Mesenchymal stem cell of adipose (primary cell): ENCODE results near the genes ADCY4, GZMB and AP4S1.

- CAGE, long polyA plus RNA: no peak
These were observed at the start of gene ADCY4 for GRCh38 chr14:24334414-24335344. TSS of gene ADCY4 (minus strand) at chr14:24335071.

DNA sequence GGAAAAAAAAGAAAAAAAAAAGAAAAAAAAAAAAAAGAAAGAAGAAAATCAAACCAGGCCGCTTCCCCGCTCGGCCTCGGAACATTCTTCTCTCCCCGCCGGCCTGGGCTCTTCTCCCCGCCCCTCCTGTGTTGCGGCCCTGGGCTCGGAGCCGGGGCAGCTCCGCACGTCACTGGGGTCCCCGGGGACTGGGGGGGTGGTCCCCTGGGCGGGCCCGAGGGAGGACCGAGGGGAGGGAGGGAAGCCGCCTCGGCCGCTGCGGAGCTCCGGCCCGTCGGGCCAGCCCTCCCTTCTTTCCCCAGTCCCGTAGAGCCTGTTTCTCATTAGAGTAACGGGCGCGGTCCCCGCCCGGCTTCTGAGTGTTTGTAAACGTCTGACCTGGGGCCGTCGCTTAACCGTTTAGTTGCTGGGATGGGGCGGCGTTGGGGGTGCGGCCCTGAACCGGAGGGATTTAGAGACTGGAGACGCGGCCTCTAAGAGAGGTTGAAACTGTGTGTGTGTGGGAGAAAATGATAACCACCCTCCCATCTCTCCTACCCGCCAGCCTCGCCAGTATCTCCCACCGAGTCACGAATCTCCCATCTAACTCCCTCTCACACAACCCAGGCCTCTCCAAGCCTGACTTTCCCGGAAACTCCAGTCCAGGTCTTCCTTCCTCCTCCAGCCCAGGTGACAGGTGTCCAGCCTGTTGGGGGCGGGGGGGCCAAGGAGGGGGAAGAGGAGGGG, 1.3 kb upstream of the NFATC4 start:
- CAGE, long polyA plus RNA: no peak

DNA sequence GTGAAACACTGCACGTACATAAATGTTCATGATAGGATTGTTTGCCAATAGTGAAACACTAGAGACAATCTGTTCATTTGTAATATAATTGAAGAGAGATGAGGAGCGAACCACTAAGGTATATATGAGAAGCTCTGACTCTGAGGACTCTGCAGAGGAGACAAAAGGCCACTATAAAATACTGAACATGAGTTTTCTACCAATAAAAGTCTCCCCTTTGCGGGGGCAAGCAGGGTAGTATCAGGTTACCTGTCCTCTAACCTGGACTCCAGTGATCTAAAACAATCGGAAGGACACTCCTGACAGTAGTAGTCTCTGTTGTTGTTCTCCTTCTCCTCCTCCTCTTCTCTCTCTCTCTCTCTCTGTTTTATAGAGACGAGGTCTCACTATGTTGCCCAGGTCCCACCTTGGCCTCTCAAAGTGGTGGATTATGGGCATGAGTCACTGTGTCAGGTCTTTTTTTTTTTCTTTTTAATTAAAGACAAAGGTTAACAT, 6.1 kb upstream of the NYNRIN start:
- CAGE, long polyA plus RNA: no peak

GRCh38 chr14:24458592-24458911, 16.0 kb upstream of the SDR39U1 start:
- CAGE, long polyA plus RNA: no peak

DNA sequence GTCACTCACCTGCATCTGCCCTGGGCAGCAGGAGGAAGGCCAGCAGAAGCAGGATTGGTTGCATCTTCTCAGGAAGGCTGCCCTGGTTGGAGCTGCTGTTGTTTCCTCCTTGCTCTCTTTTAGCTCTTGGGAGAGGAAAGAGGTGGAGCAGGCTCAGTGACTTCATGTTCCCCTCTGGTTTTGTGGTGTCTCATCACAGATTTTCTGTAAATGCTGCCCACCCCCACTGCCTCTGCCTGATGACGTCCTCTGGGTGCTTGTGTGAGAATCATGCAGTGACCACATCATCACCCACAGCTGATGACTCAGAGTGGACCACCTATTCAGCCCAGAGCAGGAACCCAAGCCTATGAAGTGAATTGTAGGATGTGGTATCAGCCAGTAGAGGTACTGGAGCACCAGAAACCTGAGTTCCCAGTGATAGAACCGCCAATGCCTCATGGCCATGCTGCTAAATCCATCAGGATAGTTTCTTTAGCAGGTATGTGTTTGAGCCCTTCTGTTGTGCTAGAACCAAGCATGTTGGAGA, at the start of gene GZMB:
GZMB (minus strand) TSS at position 94 of the 529 bp plus-strand sequence.
- CAGE, long polyA plus RNA: no peak

DNA sequence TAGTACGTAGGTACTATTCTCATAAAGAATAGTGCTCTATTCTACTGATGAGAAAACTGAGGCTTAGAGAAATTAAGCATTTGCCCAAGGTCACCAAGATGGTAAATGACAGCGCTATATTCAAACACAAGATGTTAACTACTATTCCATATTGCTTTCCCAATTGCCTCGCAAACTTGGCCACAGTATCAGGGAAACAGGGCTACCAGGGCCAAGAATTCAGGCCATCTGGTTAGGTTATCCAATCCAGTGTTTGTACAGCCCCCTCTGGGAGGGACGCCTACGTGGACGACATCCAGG, 183.0 kb upstream of the GZMB start:
- CAGE, long polyA plus RNA: no peak

- CAGE, long polyA plus RNA: no peak
These were observed 40.3 kb downstream of the STXBP6 start for GRCh38 chr14:25009426-25010337.

DNA sequence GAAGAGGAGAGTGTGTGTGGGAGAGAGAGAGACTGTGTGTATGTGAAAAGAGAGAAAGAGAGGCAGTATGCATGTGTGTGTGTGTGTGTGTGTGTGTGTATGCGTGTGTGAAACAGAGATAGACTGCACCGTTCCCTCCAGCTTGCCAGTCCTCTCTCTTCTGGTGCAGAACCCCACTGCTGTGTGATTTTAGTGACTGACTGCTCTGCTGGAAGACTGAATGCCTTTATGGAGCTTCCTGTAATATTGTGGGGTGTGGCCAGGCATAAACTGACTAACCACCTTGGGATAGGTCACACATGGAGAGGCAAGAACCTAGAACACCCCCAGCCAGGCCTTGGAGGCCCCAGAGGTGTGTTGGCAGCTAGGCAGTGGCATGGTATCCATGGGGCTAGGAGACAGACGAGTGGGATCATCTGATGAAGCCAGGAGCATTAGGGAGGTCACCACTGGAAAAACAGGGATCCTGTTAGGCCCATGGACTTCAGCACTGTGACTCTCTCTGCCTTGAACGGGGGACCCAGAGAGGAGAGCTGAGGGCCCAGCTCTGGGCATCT, 46.1 kb upstream of the STXBP6 start:
- CAGE, long polyA plus RNA: no peak

DNA sequence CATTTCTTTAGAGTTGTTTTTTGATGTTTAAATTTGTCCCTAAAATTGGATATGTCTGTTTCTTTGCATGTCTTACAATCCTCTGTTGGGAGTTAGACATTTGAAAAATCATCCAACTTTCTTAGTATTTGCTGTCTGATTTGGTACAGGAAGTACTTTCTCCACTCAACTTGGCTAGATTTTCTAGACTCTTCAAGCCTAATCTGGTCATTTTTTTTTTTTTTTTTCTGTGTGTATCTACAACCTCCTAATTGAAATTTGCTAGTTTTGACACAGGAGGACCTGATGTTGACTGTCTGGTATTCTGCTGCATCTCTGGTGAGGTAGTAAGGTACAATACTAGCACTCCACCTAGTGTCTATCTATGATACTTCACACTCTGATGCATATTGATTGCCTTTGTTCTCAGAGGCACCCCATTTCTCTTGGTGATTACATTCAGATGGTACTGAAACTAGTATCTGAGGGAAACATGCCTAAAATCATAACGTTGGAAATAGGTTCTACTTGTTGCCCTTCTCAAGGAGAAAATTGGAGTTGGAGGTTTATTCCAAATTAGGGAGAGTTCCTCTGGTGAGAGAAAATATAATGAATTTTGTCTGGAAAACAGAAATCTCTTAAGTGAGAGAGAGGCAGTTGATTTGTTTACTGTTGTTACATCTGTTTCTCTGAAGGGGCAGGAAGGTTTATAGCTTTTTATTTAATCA, 930.5 kb upstream of the NOVA1 start:
- CAGE, long polyA plus RNA: no peak

DNA sequence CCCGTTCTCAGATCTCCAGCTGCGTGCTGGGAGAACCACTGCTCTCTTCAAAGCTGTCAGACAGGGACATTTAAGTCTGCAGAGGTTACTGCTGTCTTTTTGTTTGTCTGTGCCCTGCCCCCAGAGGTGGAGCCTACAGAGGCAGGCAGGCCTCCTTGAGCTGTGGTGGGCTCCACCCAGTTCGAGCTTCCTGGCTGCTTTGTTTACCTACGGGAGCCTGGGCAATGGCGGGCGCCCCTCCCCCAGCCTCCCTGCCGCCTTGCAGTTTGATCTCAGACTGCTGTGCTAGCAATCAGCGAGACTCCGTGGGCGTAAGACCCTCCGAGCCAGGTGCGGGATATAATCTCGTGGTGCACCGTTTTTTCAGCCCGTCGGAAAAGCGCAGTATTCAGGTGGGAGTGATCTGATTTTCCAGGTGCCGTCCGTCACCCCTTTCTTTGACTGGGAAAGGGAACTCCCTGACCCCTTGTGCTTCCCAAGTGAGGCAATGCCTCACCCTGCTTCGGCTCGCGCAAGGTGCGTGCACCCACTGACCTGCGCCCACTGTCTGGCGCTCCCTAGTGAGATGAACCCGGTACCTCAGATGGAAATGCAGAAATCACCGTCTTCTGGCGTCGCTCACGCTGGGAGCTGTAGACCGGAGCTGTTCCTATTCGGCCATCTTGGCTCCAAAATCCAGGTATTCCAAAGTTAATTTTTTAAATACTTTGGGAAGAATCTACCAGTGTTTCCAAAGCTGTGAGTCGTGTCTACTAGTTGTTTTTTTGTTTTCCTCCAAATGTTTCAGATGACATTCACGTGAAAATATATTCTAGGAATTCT, 448.5 kb upstream of the FOXG1 start:
- CAGE, long polyA plus RNA: no peak

- CAGE, long polyA plus RNA: no peak
These were observed 470.1 kb downstream of the FOXG1 start for GRCh38 chr14:29236624-29237243.

DNA sequence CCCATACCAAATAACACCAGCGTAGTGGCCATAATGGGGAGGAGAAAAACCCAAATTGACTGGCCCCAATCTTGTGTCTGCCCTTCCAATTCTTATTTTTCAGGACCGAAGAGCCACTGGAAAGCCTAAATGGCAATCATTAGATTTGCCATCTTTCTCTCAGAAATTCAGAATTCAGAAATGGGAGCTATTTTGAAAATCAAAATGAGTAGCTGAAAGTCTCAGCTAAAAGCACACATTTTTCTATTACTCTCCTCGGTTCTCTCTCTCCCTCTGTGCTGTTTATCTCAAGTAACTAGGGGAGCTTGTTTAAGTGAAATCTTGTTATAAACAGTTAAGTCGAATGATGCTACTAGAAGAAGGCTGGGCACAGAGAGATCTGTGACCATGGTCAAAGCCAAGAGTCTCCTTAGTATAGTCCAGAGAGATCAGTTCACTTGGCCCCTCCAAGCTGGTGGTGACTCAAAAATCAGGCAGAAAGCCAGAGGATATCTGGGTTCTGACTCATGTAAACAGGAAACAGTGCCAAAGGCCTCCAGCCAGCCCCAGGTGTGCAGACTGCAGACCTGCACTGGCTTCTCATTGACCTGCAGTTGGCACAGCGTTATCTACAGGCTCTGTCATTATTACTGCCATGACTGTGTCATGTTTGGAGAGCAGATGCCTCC, 295.5 kb upstream of the PRKD1 start:
- CAGE, long polyA plus RNA: no peak

GRCh38 chr14:30559559-30560148, 696 bp downstream of the G2E3 start:
- CAGE, long polyA plus RNA: no peak

DNA sequence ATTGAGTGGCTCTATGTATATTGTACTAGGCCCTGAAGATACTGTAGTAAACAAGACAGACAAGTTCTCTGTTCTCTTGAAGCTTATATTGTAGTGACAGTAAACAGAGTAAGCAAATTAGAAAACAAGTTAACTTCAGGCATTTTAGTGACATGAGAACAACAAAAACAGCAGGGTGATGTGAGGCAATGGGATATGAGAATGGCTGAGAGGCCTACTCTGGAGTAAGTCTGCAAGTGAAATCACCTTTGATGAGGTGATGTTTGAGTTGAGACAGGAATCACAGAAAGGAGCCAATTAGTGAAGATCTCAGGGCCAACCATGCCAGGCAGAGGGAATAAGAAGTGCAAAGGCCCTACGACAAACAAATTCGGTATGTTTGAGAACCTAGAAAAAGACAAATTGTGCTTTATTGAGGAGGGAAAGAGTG, 54.2 kb downstream of the SCFD1 start:
- CAGE, long polyA plus RNA: no peak

DNA sequence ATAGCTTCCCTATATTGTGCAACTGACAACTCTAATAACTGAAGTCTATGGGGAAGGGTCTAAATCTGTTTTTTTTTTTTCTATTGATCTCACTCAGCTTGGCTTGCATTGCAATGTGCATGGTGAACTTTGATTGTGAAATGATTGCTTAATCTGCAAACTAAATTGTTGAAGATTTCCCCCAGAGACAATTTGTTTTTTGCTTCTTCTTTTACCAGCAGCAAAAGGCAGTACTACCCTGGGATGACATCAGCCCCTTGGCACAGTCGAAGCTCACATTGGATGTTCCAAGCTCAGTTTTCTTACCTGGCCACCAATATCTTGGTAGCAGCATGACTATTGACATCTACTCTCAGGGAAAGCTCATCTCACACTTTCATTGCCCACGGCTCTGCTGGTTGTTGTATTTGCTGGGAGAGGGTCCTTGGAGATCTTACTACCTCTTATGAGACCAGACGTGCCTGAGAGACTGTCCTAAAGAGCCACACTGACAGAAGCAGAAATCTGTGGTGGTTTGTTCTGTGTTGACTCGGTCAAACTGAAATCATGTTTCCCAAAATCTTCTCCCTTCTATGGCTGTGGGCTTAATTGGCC, 25.4 kb upstream of the COCH start:
- CAGE, long polyA plus RNA: no peak

DNA sequence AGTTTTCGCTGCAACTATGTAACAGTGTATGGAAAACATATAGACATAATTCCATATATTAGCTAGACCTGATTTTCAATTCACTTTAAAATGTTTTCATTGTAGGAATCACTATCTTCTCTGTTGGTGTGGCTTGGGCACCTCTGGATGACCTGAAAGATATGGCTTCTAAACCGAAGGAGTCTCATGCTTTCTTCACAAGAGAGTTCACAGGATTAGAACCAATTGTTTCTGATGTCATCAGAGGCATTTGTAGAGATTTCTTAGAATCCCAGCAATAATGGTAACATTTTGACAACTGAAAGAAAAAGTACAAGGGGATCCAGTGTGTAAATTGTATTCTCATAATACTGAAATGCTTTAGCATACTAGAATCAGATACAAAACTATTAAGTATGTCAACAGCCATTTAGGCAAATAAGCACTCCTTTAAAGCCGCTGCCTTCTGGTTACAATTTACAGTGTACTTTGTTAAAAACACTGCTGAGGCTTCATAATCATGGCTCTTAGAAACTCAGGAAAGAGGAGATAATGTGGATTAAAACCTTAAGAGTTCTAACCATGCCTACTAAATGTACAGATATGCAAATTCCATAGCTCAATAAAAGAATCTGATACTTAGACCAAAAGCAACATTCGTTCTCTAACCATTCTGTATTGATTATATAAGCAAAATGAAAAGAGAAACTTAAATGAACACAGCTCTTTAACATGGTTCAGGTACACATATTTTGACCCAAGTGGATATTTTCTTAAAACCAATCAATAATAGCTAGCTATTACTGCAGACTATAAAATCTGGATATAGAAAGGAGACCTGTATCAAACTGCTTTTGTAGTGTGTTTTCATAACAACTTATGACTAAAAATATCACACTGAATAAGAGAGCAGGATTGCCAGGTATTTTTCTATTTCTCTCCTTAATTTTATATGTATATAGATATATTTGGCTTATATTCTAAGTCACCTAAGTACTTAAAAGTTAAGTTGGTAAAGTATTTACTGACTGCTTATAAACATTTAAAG, 15.5 kb downstream of the COCH start:
- CAGE, long polyA plus RNA: no peak

DNA sequence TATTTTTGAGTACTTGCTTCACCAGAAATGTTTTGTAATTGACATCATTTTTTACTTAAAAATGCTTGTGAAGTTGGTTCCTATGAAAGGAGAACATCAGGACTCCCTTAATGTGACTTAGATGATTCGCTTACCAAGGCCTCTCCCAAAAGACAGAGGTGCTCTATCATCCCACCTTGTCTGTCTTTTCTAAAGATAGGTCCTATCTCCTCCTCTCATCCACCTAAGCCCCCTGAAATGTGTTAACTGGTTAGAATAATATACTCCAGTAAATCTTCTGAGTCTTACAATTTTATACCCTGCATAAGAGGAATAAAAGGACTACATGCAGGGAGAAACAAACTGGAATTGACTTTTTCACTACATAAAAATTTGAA, 16.8 kb downstream of the COCH start:
- CAGE, long polyA plus RNA: no peak

GRCh38 chr14:30893239-30893730, 18.9 kb downstream of the COCH start:
- CAGE, long polyA plus RNA: no peak

DNA sequence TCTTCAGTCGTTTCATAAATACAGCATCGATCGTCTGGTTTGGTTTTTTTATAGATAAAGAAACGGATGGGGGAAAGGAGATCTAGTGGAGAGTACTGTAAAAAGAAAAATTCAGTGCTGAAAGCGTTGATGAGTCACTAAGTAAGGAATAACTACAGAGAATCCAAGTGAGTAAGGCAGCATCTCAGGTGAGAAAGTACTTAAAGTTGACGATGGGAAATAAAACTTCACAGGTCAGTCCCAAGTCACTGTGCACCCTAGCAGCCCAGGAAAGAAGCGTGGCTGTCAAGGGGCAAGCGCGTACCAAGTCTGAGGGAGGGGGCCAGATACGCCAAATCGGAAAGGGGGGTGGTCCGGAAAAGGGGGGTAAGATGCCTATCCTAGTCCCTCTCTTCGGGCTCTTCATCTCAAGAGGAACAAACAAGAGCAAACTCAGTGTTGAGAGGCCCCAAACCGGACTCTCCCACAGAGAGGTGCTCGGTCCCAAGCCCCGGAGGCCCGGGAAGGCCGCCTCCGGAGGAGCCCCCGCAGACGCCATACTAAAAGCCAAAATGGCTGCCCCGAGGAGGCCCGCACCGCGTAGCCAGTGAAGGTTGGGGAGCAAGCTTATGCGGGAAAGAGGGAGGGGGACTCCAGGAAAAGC, at the start of gene AP4S1:
AP4S1 (plus strand) TSS at position 539 of the 643 bp plus-strand sequence.
- CAGE, long polyA plus RNA: no peak

DNA sequence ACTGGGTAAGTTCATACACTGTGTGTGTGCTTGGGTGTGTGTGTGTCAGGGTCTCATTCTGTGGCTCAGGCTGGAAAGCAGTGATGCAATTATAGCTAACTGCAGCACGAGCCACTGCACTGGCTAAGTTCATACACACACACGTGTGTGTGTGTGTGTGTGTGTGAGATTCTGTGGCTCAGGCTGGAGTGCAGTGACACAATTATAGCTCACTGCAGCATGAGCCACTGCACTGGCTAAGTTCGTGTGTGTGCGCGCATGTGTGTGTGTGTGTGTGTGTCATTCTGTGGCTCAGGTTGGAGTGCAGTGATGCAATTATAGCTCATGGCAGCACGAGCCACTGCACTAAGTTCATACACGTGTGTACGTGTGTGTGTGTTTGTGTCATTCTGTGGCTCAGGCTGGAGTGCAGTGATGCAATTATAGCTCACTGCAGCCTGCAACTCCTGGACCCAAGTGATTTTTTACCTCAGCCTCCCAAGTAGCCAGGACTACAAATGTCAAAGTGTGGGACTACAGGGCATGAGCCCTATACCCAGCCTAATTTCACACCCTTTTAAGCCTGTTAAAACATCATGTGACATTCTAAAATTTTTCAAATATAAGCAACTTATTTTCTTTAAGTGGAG, 85.4 kb downstream of the HECTD1 start:
- CAGE, long polyA plus RNA: no peak